Frontal cortex (tissue), 2 donors: Measurements from ENCODE around the gene PPOX.

DNA sequence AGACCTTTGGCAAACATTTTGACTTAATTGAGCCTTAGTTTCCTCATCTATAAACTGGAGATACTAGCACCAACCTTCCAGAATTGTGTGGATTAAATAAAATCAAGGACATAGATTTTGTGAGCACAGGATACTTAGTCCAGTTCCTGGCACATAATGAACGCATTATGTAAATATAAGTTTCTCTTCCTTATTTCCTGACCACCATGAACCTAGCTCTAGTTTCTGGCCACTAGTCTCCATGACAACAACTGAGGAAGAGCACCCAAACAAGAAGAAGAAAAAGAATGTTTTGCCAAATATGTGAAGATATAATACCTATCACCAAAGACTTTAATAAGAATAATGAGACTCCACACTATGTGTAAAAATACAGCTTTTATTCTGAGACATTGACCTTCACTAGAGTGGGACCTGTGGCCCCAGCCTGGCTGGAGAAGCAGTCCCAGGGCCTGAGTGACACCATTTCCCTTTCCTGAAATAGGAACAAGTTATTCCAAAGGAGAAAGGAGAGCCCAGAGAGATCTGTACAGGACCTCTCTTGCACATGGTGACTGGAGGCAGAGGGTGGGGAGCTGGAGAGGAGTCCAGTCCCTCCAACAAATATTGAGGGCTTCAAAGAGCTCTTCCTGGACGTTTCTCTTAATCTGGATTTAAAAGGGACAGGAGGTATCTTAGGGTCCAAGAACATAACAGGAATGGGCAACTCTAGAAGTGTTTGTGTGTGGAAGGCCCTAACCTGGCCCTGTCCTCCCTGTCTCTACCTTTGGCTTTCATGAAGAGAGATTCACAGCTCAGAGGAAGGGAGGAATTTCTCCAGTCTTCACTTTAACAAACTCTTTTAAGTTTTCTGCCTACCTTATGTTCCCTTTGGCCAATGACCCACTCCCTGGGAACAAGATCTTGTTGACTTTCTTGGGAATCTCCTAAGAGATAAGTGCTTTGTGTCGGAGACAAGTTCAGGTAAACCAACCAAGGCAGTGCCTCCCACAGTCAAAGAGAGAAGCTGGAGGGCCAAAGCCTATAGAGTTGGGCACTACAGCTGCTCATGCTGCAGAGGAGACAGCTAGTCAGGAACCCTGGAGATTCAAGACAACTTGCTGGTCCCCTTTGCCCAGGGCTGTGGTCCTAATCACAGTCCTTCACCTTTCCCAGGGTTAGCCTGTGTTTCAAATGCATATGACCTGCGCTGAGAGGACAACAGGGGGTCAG is 1.2 kb upstream of the USF1 start:
- RAMPAGE, long total RNA: no peak

- RAMPAGE, long total RNA: no peak
These were observed 4.2 kb downstream of the ARHGAP30 start for GRCh38 chr1:161065462-161065848.

DNA sequence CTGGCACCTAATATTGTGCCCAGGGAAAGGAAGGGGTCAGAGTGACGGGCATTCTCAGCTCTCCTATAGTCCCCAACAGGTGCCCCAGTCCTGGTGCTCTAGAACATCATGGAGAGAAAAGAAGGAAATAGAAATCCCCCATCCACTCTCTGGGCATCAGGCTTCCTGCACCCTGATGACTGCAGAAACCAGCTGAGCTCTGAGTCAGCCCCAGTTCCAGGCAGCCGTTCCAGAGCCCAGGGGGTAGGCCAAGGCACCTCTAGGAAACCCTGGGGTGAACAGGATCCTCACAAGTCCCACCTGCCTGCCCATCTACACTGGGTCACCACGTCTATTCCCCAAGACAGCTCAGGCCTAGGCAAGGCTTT is 777 bp downstream of the NECTIN4 start:
- RAMPAGE, long total RNA: no peak

DNA sequence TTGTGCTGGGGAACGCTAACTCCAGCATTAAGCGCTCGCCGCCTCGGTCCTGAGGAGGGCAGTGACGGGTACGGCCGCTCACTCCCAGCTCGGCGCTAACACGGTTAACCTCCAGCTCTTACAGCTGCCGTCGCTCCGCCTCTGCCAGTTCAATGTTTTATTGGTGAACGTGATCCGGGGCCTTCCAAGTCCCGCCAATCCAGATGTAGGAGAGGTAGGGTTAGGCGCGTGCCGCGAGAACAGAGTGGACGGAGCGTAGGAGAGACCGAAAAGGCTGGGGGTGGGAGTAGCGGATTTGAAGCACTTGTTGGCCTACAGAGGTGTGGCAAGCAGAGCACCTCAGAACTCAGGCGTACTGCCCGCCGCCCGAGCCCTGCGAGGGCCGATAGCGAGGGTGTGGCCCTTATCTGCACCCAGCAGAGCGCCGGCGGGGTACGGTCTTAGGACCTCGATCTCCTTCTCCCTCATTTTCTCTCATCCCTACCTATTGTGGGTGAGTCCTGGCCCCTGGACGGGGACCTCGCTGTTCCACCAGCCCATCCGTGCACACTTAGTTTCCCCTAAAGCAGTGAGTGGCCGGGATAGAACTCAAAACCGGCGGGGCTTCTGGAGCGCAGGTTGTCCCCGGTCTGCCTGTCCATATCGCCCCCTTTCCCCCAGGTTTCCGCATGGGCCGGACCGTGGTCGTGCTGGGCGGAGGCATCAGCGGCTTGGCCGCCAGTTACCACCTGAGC is at the start of gene PPOX:
Gene PPOX, plus strand, starts transcription at position 247 of the 734 bp plus-strand sequence.
- RAMPAGE, long total RNA: no peak

GRCh38 chr1:161189259-161189744 is 9.6 kb downstream of the ADAMTS4 start:
- RAMPAGE, long total RNA: no peak

DNA sequence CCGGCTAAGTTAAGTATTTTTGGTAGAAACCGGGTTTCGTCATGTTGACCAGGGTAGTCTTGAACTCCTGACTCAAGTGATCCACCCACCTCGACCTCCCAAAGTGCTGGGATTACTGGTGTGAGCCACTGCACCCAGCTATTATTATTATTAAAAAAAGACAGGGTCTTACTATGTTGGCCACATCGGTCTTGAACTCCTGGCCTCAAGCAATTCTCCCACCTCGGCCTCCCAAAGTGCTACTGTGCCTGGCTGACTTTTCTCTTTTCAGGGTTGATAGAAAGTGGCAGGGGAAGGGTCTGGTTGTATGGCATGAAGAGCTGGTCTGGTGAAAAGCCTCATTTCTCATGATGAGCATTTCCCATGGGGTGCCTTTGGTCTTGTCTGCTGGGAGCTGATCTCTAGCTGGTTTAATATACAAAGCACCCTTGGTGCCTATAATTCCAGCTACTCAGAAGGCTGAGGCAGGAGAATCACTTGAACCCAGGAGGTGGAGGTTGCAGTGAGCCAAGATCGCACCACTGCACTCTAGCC is 724 bp downstream of the FCER1G start:
- RAMPAGE, long total RNA: no peak

- RAMPAGE, long total RNA: no peak
These were observed 847 bp upstream of the APOA2 start for GRCh38 chr1:161224048-161224902.

DNA sequence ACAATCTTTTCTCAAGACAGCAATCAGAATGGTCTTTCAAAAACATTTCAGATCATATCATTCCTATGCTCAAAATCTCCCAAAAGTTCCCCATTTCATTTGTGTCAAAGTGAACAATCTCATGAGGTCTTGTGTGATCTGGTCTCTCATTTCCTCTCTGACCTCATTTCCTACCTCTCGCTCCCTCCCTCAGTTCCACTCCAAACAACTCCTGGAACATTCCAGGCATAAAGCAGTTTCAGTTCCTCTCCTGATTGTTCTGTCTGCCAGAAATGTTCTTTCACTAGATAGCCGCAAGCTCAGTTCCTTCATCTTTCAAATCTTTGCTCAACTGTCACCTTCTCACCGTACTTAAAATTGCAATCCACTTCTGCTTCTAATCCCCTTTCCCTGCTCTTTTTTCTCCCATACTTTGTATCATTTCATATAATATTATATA is 5.6 kb upstream of the FCGR2A start:
- RAMPAGE, long total RNA: no peak

GRCh38 chr1:161513030-161514159 is 8.1 kb downstream of the FCGR2A start:
- RAMPAGE, long total RNA: no peak

DNA sequence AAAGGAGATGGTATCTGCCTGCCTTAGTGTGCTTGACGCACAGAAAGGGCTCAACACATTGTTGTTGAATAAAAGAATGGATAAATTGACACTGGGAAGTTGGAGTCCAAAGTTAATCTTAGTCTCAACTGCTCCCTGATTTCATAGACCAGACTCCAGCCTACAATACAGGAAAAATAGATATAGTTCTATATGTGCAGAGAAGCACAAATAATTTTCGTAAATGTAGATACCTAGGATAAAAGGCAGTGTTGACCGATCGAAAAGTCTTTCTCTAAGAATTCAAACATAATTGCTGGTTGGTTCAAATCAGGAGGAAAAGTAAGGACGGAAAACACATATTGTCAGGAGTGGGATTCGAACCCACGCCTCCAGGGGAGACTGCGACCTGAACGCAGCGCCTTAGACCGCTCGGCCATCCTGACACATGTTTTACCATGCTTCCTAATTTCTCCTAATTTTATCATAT is 5.7 kb downstream of the HSPA6 start:
- RAMPAGE, long total RNA: no peak

DNA sequence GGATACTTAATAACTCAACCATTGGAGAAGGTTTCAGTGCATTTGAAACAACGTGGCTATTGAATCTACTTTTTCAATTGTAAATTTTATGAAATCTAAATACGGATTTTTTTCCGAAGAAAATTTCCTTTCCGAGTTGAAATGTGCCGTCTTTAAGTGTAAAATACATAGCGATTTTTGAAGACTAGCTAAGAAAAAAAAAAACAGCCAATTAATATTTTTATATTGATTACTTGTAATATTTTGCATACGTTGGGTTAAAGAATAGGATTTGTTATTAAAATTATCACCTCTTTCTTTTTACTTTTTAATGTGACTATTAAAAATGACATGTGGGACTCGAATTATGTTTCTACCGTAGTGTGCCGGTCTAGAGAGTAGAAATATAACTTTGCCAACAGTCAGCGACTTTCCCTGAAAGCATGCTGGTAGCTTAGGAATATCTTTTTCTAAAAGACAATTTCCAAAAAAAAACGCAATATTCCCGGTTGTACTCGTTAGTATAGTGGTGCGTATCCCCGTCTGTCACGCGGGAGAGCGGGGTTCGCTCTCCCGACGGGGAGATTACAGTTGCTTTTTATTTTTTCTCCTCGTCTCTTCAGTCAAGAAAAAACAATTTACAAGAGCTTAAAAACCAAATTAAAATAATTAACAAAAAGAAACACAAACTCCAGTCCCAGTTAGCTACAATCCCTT is 7.4 kb downstream of the HSPA6 start:
- RAMPAGE, long total RNA: no peak

GRCh38 chr1:161550384-161550842 is 795 bp upstream of the FCGR3A start:
- RAMPAGE, long total RNA: no peak

DNA sequence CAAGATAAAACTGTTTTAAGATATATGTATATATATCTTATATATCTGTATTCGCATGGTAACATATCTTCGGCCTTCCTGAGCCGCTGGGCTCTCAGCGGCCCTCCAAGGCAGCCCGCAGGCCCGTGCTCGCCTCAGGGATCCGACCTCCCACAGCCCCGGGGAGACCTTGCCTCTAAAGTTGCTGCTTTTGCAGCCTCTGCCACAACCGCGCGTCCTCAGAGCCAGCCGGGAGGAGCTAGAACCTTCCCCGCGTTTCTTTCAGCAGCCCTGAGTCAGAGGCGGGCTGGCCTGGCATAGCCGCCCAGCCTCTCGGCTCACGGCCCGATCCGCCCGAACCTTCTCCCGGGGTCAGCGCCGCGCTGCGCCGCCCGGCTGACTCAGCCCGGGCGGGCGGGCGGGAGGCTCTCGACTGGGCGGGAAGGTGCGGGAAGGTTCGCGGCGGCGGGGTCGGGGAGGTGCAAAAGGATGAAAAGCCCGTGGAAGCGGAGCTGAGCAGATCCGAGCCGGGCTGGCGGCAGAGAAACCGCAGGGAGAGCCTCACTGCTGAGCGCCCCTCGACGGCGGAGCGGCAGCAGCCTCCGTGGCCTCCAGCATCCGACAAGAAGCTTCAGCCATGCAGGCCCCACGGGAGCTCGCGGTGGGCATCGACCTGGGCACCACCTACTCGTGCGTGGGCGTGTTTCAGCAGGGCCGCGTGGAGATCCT is 25.1 kb downstream of the FCGR3B start:
- RAMPAGE, long total RNA: no peak

DNA sequence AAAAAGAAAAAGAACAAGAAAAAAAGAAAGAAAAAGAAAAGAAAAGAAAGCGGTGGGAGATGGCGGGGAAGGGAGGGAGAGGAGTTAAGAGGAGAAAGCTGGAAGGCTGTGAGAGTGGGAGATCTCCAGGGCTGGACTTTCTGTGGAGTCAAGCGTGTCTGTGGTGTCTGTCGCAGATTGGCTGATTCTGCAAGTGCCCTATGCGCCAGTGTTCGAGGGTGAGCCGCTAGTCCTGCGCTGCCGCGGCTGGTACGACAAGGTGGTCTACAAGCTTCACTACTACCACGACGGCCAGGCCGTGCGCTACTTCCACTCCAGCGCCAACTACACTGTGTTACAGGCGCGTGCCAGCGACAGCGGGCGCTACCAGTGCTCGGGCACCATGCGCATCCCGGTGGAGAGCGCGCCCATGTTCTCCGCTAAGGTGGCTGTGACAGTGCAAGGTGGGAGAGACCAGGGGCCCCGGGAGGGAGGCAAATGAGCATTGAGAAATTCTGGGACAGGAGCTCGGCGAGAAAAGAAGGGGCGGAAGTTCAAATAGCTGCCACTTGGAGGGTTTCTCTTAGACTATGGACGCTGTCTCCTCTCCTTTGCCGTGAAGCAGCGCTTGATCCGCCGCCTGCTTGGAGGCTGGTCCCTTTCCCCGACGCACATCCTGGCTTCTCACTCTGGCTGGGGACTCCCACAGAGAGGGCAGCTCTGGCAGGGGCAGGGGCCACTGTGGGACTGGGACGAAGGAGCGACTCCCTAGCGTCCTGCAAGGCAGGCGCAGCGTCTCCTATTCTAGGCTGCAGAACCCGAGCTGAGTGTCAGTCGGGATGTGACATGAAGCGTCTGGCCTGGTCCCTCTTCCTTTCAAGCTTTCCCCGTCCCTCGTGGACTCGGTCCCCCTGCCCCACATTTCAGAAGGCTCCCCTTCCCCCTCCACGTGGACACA is 4.6 kb downstream of the FCRLB start:
- RAMPAGE, long total RNA: no peak

DNA sequence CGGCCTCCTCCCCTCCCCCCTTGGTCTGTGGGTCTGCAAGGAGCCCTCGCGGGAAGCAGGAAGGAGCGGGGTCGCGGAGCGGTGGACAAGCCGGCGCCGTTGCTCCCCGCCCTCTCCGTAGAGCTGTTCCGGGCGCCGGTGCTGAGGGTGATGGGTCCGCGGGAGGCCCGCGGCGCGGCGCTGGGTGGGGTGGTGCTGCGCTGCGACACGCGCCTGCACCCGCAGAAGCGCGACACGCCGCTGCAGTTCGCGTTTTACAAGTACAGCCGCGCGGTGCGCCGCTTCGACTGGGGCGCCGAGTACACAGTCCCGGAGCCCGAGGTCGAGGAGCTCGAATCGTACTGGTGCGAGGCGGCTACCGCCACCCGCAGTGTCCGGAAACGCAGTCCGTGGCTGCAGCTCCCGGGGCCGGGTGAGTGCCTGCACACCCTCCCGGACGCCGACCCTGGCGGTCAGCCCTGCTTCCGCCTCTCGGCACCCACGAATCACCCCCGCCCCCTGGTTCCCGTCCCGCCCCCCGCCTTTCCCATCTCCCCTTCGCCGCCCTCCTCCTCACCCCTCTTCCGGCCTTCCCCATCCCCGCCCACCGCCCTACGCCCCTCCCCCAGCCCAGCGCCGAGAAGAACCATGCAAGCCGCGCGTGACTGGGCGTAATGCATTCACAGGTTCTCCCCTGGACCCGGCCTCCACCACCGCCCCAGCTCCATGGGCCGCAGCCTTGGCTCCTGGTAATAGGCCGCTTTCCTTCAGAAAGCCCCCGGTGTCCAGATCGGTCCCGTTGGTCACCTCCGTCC is 5.4 kb downstream of the FCRLB start:
- RAMPAGE, long total RNA: no peak

GRCh38 chr1:161831685-161831971 is 65.5 kb downstream of the ATF6 start:
- RAMPAGE, long total RNA: no peak

GRCh38 chr1:161961199-161961962 is 62.3 kb downstream of the OLFML2B start:
- RAMPAGE, long total RNA: no peak

DNA sequence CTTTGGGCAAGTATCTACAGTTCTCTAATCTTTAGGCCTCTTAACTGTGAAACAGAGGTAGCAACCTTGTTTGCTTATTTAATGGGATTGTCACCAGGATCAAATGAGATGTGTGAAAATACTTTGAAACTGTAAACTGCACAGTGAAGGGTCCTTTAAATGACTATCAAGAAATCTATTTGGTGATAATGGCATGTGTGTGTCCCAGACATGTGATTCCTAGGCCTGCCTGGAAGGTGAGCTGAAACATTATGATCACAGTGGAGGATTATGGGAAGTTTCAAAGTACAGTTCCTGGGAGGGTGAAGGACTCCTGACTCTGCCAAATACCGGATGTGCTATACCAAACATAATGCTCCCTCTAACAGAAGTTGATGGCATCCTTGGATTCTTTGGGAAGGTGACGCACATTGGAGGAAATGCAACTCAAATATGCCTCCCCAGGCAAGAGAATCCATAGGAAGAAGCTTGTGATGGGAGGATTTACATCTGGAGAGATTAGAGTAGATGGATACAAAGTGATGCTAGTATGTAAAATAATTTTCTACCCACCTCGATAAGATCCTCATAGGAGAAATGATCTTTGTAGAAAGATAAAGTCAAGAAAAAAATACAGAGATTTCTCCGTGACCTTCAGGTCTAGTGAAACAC is 62.5 kb downstream of the NOS1AP start:
- RAMPAGE, long total RNA: no peak

GRCh38 chr1:162145329-162145950 is 75.9 kb downstream of the NOS1AP start:
- RAMPAGE, long total RNA: no peak

DNA sequence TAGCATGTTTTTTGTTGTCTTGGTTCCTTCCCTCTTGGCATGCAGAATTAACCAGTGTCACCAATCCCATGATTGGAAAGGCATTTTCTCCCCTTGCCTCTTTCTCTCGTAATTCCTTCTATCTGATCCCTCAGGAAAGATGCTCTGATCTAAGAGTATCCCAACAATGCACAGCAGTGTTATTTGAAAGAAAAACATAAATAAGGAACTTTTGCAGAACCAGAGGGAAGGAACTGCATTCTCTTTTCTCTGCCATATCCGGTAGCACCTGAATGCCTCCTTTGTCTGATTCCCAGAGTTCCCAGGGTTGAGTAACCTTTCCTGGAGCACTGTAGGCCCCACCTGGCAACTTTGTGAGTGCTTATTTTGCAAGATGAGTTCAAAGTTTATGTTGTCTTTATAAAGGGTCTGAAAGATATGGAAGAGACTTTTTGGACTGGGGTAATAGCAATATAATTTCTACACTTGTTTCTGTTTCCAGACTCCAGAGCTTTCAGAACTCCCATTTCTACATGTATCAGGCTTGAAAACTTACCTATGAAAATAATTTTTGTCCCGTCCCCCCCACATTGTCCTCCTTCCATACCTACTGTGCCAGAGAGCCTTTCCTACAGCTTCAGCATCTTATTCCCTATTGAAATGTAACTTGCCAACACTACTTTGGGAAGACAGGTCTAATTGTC is 129.4 kb downstream of the SPATA46 start:
- RAMPAGE, long total RNA: no peak